CMK (cell line): ENCODE data around the genes RAB29 and FAM72A.

DNA sequence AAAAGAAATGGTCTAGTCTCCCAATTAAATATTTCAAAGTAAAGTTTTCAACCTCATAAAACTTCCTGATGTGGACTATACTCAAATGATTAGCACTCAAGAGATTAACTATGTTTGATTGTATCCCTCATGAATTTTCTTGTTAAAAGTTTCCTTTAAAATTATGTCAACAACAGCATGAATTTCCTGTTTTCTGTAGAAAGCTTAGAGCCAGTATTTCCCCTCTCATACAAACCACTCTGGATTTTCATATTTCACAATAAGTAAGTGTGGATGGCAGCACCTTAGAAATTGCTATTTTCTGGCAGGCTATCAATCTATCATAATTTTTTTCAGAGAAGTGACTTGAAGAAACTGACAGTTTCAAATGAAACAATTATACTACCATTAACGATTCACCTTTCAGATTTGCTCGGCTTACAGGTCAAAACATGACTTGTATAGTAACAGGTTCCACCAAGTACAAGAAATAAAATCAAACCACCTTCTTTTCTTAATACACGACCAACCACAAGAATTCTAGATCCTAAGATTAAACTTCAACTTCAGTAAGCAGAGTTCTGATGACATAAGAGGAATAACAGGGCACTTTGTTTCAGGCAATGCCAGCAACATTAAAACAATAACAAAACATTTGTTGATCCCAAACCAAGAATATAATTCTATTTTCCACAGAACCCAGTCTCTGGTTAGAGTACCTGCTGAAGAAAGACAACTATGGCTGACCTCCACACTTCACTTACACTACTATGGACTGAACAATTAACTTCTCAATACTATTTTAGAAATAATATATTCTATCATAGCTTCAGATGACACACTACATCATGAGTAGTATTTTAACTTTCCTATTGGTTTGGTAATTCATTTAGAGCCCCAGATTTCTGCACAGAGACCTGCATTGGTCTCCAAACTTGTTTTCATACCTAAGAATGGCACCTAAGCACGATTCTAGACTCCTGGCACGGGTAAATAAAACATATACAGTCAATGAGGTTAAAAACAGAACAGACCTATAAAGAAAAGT lies 20.6 kb downstream of the ELK4 start:
- RRBS: no CpG with 5 or more reads among the region's 5 CpGs

GRCh38 chr1:205671889-205672458 lies 8.3 kb downstream of the SLC45A3 start:
- RRBS: no CpG with 5 or more reads among the region's 13 CpGs

- RRBS: no CpG with 5 or more reads among the region's 9 CpGs
Observed at GRCh38 chr1:205714192-205715163, 34.2 kb upstream of the SLC45A3 start.

DNA sequence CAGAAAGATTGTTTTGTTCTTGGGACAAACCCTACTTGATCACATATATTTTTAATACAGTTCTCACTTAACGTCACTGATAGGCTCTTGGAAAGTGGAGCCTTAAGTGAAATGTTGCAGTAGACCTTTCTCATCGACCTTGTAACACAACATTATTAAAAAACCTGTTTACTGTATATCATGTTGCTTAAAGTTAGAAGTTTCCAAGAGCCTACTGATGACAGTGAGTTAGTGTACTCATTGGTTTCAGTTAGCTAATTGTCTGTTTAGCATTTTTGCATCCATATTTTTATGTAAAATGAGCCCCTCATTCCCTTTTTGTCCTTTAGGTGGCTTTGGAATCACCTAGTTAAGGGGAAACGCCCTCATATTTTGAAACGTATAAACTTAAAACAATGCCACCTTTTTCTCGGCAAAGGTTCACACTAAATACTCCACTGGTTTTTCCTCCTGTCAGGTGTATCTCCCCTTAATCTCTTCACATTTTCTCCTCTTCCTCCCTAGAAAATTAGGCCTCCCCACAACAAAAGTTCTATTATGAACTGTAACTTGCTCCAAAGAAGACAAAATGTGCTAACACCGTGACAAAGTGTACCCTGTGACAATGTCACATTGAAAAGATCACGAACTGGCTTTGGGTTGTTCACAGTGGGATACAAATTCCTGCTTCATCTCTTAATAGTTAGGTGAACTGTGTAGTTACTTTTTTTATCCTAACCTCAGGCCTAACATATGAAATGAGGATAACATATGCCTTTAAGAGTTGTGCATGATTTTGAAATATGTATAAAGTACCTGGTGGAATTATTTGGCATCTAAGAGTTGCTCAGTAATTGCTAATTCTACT lies 6.2 kb downstream of the NUCKS1 start:
- RRBS: no CpG with 5 or more reads among the region's 7 CpGs

GRCh38 chr1:205748061-205748391 lies 2.0 kb downstream of the NUCKS1 start:
- RRBS: no CpG with 5 or more reads among the region's 1 CpG

DNA sequence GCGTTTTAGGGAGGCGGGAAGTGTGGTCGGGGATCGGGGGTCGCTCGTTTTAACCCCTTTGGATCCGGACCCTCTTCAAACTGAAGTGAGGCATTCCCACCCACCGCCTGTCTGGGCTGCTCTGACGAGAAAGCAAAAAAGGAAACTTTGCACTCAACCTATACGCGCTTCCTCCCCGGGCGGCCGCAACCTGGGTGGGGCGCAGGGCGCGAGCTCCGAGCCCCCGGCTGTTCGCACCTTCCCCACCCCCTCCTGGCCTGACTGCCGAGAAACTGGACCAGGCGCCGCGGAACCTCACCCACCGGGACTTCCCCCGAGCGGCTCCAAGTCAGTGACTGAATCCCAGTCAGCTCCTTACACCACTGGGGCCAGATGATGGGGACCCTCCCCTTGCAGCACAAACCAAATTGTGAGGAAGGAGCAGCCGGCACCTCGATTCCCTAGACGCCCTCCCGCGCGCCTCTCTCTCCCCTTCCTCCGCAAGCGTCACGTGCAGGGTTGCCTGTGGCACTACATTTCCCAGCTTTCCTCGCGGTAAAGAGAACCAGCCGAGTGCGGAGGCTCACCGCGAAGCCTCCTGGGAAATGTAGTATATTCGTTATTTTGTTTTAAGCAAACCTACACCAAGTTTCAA lies at the start of gene RAB29:
Gene RAB29 (minus strand): TSS at position 512 of the 634 bp plus-strand sequence.
- RRBS: 2% methylated on average over 16 of the region's 43 CpGs

- RRBS: no CpG with 5 or more reads among the region's 2 CpGs
Observed at GRCh38 chr1:205805233-205805760, 7.7 kb downstream of the SLC41A1 start.

DNA sequence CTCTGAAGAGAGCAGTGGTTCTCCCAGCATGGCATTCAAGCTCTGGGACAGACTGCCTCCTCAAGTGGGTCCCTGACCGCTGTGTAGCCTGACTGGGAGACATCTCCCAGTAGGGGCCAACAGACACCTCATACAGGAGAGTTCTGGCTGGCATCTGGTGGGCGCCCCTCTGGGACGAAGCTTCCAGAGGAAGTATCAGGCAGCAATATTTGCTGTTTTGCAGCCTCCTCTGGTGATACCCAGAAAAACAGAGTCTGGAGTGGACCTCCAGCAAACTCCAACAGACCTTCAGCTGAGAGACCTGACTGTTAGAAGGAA lies 43.3 kb downstream of the SLC26A9 start:
- RRBS: no CpG with 5 or more reads among the region's 3 CpGs

GRCh38 chr1:205914810-205915303 lies 28.4 kb downstream of the SLC26A9 start:
- RRBS: no CpG with 5 or more reads among the region's 9 CpGs

GRCh38 chr1:205919809-205920665 lies 23.2 kb downstream of the SLC26A9 start:
- RRBS: no CpG with 5 or more reads among the region's 16 CpGs

DNA sequence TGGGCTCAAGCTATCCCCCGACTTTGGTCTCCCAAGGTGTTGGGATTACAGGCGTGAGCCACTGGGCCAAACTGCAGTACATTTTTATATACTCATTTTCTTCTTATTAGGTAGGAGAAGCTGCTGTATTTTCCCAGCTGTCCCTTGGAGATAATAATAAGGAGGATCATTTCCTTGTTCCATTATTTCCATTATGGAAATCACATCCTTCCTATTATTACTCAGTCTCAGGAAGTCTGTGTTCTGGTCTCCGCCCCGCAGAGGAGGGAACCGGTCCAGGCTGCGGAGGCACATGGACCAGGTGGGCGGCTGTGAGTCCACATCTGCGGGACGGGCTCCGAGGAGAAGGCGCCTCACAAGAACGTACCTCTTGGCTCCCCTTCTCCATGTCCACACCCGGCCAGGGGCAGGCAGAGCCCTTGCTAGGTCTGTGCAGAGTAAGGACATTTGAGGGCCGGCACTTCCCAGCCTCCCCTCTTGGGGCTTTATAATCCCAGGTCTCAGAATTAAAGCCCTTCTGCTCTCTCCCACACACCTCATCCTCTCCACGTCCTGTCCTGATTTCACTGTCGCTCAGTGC lies 14.6 kb downstream of the RAB7B start:
- RRBS: no CpG with 5 or more reads among the region's 16 CpGs

- RRBS: no CpG with 5 or more reads among the region's 9 CpGs
Observed at GRCh38 chr1:206020968-206021617, 2.6 kb downstream of the CTSE start.

DNA sequence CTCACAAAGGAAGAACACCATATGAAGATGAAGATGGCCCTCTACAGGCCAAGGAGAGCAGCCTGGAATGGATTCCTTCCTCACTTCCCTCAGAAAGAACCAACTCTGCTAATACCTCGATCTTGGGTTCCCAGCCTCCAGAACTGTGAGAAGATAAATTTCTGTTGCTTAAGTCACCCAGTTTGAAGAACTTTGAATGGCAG lies 27.1 kb downstream of the FAM72A start:
- RRBS: no CpG with 5 or more reads among the region's 1 CpG

DNA sequence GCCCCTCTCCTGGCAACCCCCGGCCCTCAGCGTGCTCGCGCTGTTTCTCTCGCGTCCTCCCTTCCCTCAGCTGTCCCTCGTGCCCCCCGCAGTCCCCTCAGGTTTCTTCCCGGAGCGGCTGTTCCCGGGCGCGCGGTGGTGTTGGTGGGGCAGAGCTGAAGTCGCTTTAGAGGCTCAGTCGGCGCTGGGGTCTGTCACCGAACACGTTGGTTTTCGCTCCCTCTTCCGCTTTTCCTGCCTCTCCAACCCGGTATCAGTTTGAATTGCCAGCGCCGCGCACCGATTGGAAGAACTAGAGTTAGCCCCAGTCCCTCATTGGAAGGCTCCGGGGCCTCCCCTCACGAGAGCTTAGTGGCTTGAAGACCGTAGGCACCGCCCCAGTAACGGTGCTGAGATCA lies at the start of gene FAM72A:
Gene FAM72A (minus strand): TSS at position 205 of the 398 bp plus-strand sequence.
- RRBS: no CpG with 5 or more reads among the region's 31 CpGs

DNA sequence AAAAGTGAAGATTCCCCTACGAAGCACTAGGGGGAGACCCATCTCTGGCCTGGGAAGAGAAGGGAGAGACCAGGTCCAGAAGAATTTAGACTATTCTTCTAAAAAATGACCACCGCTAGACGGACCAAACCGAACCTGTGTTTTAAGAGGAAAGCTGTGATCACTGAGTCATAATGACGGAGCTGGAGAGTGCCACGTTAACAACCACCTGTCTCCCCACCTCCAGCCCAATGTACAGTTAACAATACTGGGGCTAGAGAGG lies 1.3 kb upstream of the RASSF5 start:
- RRBS: no CpG with 5 or more reads among the region's 6 CpGs

DNA sequence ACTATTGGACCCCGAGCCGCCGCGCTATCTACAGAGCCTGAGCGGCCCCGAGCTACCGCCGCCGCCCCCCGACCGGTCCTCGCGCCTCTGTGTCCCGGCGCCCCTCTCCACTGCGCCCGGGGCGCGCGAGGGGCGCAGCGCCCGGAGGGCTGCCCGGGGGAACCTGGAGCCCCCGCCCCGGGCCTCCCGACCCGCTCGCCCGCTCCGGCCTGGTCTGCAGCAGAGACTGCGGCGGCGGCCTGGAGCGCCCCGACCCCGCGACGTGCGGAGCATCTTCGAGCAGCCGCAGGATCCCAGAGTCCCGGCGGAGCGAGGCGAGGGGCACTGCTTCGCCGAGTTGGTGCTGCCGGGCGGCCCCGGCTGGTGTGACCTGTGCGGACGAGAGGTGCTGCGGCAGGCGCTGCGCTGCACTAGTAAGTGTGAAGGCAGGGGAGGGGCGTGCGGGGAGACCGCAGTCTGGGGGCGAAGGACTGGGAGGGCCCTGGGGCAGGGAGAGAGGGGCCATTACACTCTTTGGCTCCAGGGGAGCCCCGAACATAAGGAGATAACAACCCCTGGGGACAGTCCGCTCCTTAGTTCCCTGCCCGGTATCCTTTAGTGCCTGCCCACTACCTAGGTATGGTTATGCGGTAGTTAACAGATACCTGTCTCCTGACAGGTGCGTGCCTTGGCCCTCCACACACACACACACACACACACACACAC lies 468 bp downstream of the RASSF5 start:
- RRBS: 38% methylated on average over 20 of the region's 65 CpGs

- RRBS: no CpG with 5 or more reads among the region's 13 CpGs
Observed at GRCh38 chr1:206557749-206558755, 50.7 kb downstream of the RASSF5 start.

DNA sequence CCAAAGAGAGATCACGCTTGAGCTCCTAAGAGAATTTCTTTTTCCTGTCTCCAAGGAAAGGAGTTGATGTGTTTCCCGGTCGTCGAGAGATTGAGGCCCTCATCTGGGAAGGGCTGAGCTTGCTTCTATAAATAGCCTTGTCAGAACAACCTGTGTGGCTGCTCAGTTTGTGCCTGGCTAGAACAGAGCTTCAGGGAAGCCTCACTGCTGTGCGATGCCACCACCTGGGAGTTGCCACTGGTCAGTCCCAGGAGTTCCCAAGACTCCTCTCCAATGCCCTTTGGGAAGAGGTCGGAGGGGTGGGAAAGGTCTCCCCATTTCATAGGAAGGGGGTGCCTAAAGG lies 52.2 kb downstream of the EIF2D start:
- RRBS: no CpG with 5 or more reads among the region's 6 CpGs

GRCh38 chr1:206579615-206580616 lies 32.3 kb downstream of the EIF2D start:
- RRBS: no CpG with 5 or more reads among the region's 15 CpGs

DNA sequence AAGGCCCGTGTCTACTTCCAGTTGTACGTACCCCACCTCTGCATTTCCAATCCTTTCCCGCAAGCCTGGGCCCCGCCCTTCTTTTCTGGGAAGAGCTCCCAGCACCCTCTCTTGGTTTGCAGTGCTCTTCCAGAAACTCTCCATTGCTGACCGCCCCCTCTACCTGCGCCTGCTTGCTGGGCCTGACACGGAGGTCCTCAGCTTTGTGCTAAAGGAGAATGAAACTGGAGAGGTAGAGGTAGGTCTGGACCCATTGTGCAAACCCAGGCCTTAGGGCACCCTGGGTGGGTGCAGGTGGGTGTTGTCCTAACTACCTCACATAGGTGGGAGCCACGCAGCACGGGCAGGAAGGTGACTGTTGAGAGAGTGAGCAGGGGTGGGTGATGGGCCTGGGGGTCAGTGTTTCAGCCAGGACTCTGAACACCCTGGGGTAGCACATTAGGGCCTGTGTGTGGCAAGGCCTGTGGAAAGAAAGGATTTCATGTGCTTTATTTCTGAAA lies 27.2 kb downstream of the EIF2D start:
- RRBS: no CpG with 5 or more reads among the region's 9 CpGs